Lung (tissue), 4 donors: ENCODE measurements around the gene CXCR1.

DNA sequence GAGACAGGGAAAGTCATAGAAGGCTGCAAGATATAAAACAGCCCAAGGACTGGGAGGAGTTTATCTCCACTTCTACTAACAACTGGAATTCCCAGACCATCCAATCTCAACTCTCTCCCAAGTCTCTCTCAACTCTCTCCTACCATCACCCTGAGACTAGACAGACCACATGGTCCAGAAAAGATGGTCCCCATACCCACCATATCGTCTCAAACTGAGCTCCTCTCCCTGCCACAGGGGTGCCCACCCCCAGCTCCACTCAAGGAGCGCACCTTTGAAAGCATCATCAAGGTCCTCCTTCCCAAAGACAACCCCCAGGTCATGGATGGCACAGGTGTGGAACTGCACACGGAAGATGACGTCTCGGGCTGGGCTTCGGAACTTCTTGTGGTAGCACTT lies 118.0 kb downstream of the TNS1 start:
- PRO-cap = no peak
- RAMPAGE, long total RNA = no peak
- RRBS = no CpG with 5 or more reads among the region's 6 CpGs

DNA sequence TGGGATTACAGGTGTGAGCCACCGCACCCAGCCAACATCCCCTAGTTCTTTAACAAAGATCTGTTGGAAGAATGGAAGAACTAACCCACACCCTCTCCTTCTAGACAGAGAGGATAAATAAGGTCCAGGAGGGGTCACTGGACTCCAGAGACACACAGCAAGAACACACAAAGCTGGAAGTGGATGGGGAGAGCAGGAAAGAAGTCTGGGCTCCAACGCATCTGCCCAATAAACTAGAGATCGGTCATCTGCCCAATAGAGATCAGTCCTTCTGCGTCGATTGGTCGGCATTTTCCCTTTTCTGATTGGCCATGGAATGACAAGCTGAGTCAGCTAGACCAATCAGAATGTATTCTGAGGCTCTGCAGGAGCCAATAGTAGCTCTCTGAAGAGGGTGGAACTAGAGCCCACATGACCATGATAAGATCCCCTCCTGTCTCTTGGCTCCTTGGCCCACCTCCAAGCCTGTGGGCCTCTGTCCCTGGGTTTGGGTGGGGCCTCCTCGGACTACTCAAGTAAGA lies 115.2 kb downstream of the TNS1 start:
- PRO-cap = no peak
- RAMPAGE, long total RNA = no peak
- RRBS = no CpG with 5 or more reads among the region's 7 CpGs

DNA sequence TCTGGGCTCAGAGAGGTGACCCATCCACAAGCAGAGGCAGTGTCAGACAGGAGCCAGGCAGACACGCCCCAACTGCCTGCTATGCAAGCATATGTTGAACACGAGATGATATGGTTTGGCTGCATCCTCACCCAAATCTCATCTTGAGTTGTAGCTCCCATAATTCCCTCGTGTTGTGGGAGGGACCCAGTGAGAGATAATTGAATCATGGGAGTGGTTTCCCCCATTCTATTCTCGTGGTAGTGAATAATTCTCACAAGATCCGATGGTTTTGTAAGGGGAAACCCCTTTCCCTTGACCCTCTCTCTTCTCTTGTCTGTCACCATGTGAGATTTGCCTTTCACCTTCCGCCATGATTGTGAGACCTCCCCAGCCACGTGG lies 114.4 kb downstream of the TNS1 start:
- PRO-cap = no peak
- RAMPAGE, long total RNA = no peak
- RRBS = no CpG with 5 or more reads among the region's 7 CpGs

DNA sequence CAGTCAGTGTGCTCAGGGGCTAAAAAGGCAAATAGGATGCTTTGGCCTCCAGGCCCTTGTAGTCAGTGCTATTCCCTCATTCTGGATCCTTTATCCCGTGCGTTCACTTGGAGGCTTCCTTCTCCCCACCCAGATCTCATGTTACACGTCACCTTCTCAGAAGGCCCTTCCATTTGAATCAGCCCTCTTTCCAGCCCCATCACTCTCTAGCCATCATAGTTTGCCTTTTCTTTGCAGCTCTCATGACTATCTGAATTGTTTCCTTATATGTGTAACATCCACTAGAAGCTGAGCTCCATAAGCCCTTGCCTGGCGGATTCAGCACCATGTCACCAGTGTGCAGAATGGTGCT lies 113.4 kb downstream of the TNS1 start:
- PRO-cap = no peak
- RAMPAGE, long total RNA = no peak
- RRBS = no CpG with 5 or more reads among the region's 4 CpGs

DNA sequence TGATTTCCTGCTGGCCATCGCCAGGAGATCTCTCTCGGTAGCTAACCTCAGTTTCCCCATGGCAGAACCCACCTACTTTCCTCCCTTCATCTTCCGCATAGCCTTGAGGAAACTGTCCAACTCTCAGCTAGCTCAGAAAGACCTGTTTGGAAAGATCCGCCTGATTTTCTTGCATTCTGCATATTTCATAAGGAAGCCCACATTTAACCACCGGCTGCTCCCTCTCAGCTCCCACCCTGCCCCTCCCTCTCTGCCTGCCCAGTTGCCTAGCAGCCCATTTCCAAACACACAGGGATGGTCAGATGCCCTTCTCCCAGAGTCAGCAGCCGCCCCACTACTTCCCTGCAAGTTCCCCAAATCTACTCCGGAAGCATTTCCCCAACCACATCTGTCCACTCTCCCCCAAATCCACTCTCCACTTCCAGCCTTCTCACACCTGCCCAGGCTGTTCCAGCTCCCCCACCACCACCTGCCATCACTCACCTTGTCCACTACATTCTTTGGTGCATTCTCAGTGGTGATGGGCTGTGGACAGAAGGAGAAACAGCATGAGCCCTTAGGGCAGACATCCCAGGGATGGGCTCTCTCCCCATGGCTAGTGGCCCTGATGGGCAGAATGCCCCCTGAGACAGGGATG lies 96.0 kb downstream of the TNS1 start:
- PRO-cap = no peak
- RAMPAGE, long total RNA = no peak
- RRBS = 100% methylated on average over 1 of the region's 7 CpGs

- PRO-cap = no peak
- RAMPAGE, long total RNA = no peak
- RRBS = no CpG with 5 or more reads among the region's 5 CpGs
Measured at GRCh38 chr2:217913202-217914018, 89.4 kb downstream of the TNS1 start.

- PRO-cap = no peak
- RAMPAGE, long total RNA = no peak
- RRBS = no CpG with 5 or more reads among the region's 8 CpGs
Measured at GRCh38 chr2:217931091-217931750, 71.6 kb downstream of the TNS1 start.

DNA sequence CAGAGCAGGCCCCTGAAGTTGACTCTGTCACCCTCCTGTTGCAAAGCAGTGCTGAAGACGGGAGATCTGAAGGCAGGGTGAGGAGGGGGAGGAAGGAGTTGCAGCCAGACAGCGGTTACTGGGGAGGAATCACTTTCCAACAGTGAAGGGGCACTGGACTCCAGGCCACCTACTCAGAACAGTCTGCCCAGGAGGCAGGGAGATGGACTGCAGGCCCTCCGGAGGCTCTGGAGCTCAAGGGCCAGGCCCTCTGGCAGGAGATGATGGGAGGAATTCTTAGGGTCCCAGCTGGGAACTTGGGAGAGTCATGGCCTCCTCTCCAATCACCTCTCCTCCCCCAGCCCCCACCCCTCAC lies 67.7 kb downstream of the TNS1 start:
- PRO-cap = no peak
- RAMPAGE, long total RNA = no peak
- RRBS = no CpG with 5 or more reads among the region's 3 CpGs

GRCh38 chr2:217960153-217960826 lies 42.5 kb downstream of the TNS1 start:
- PRO-cap = no peak
- RAMPAGE, long total RNA = no peak
- RRBS = no CpG with 5 or more reads among the region's 6 CpGs

GRCh38 chr2:218156069-218156626 lies 10.6 kb downstream of the CXCR1 start:
- PRO-cap = no peak
- RAMPAGE, long total RNA = no peak
- RRBS = no CpG with 5 or more reads among the region's 7 CpGs

DNA sequence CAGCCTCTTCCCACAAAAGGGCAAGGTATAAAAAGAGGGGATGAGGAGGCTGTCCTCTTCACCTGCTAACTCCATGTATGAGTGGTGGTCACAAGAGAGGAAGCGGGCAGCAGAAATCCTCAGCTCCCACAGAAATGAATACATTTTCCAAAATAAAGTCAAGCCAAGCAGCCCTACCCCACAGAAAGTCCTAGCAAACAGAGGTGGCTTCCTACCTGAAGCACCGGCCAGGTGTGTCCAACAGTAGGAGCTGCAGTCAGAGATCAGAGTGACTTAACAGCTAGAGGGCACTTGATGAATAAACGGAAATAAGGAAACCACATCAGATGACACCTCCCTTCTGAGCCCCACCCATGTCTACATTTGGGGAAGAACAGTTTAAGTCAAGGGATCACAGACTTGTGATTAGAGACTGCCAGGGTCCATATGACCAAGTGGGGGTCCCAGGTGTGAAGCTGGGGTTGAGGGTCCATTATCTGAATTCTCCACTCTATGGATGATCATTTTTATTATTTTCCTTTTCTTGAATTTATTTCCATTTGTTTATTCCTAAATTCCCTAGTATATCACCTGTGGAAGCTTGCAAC lies at the start of gene CXCR1:
CXCR1 (minus strand) TSS at position 270 of the 587 bp plus-strand sequence.
- PRO-cap = no peak
- RAMPAGE, long total RNA = no peak
- RRBS = no CpG with 5 or more reads among the region's 3 CpGs

DNA sequence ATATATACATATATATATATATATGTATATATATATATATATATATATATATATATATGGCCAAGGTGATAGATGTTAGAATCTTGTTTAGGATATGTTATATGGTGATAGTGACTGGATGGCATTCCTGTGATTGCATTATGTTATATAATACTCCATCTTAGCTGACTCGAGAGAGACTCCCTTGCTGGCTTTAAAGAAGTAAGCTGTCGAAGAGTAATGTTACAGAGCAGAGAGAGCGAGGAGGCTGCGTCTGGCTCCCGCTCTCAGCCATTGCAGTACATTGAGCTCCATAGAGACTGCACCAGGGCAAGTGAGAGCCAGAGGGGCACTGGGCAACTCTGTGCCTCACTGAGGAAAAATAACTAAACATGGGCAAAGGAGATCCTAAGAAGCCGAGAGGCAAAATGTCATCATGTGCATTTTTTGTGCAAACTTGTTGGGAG lies 16.9 kb upstream of the ARPC2 start:
- PRO-cap = no peak
- RAMPAGE, long total RNA = no peak
- RRBS = no CpG with 5 or more reads among the region's 6 CpGs

GRCh38 chr2:218233677-218234166 lies 16.7 kb downstream of the ARPC2 start:
- PRO-cap = no peak
- RAMPAGE, long total RNA = no peak
- RRBS = no CpG with 5 or more reads among the region's 9 CpGs

- PRO-cap = no peak
- RAMPAGE, long total RNA = no peak
- RRBS = no CpG with 5 or more reads among the region's 3 CpGs
Measured at GRCh38 chr2:218238574-218239212, 21.7 kb downstream of the ARPC2 start.

DNA sequence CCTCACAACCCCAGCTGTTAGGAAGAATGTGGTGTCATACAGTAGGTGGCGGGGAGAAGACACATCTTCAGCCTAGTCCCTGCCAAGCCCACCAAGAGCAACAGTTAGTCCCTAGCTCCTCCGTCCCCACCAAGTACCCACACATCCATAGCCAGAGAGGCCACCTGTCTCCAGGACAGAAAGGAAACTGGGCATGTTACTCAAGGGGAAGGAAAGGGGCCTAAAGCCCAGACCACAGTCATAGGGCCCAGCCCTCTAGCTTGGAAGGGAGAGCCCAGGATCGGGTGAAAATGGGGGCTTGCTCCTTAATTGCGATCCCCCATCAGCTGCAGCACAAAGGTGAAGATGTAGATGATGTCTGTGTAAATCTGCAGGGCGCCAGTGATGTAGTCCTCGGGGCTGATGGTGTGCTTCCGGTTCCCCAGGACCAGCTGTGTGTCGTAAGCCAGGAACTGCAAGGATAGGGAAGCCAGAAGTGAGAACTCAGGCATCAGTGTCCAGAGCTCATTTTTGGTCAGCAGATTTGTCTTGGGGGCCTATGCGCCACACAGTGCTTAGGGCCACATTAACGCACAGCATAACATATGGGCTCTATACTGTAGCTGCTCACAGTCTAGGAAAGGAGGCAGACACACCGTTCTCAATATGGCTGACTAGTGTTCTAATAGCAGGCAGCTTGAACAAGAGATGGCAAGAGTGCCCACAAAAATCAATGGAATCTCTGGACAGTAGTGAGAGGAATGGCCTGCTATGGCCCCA lies 5.0 kb downstream of the PNKD start:
- PRO-cap = no peak
- RAMPAGE, long total RNA = no peak
- RRBS = no CpG with 5 or more reads among the region's 11 CpGs

GRCh38 chr2:218278173-218278543 lies 7.8 kb downstream of the PNKD start:
- PRO-cap = no peak
- RAMPAGE, long total RNA = no peak
- RRBS = no CpG with 5 or more reads among the region's 4 CpGs

- PRO-cap = no peak
- RAMPAGE, long total RNA = no peak
- RRBS = 39% methylated on average over 3 of the region's 27 CpGs
Measured at GRCh38 chr2:218281920-218283352, 9.9 kb downstream of the TMBIM1 start.

GRCh38 chr2:218296270-218296746 lies 4.0 kb upstream of the TMBIM1 start:
- PRO-cap = no peak
- RAMPAGE, long total RNA = no peak
- RRBS = no CpG with 5 or more reads among the region's 2 CpGs

GRCh38 chr2:218317809-218318300 lies 25.6 kb upstream of the TMBIM1 start:
- PRO-cap = no peak
- RAMPAGE, long total RNA = no peak
- RRBS = no CpG with 5 or more reads among the region's 7 CpGs

GRCh38 chr2:218395495-218395695 lies 4.3 kb upstream of the CTDSP1 start:
- PRO-cap = no peak
- RAMPAGE, long total RNA = no peak
- RRBS = no CpG with 5 or more reads among the region's 9 CpGs